Cardiac septum (tissue), 1 donor: ENCODE results near the gene TMCO5A.

DNA sequence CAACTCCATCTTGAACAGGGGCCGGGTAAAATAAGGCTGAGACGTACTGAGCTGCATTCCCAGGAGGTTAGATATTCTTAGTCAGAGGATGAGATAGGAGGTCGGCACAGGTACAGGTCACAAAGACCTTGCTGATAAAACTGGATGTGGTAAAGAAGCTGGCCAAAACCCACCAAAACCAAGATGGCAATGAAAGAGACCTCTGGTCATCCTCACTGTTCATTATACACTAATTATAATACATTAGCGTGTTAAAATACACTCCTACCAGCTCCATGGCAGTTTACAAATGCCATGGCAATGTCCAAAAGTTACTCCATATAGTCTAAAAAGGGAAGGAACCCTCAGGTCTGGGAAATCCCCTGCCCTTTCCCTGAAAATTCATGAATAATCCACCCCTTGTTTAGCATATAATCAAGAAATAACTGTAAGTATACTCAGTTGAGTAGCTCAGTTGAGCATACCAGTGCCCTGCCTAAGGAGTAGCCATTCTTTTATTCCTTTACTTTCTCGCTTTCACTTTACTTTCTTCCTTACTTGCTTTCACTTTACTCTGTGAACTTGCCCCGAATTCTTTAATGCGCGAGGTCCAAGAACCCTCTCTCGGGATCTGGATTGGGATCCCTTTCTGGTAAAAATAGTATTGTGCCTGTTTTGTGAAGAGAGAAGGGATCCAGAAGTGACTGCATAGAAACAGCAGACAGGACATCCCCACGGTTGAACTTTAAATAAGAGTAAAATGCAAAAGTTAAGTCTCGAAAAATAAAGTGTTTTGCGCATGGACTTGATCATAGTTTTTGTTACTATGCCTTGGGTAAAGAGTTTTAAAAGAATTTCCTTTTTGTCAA, 73.0 kb upstream of the GOLGA8B start:
- PRO-cap = no peak

DNA sequence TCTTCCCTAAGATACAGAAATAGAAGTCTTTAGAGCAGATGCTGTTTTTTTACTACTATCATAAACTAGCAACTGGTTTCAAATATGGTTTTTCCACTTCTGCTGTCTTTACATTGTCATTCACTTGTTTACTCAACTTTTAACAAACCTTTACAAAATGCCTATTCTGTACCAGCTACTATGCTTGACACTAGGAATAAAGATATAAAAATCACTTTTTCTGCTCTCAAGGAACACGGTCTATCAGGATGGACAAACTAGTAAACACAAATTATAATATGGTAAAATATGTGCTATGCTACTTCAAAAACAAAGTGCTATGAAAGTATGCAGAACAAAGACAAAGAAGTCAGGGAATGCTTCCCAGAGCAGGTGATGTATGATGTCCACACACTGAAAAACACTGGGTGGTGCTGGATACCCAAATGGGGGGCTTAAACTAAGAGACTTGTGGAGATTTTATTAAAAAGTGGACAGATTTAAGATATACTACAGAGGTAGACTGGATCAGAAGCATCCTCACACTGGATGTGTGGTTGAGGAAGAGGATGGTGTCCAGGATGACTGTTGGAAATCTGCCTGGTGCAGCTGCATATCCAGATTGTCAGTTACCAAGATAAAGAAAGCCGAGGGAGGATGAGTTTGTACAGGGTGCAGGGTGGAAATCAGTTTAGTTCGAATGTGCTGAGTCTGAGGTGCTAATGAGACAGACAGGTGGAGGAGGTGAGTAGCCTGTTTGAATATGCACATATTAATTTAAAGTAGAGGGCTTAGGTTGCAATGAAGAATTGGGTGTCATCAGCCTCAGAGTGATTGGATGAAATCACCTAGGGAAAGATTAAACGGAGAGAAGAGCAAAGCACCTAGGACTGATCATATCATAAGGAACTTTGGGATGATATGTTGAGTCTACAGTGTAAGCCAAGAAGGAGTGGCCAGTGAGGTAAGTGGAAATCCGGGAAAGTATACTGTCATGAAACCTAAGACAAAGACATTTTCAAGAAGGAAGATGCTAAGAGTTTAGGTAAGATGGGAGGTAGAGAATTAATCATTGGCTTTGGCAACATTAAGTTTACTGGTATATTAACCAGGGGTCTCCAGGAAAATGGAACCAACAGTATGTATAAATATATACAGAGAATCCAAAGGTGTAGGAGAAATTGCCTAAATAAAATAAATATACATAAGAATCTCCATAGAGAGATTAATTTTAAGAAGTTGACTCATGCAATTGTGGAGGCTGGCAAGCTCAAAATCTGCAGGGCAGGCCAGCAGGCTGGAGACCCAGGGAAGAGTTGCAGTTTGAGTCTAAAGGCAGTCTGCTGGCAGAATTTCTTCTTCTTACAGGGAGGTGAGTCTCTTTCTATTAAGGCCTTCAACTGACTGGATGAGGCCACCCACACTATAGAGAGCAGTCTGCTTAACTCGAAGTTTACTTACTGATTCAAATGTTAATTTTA, 74.1 kb upstream of the GOLGA8B start:
- PRO-cap = no peak

- PRO-cap = bidirectional peak, plus-strand start at chr15:34790420, minus-strand start at chr15:34790245
Measured at GRCh38 chr15:34789578-34790669, 5.4 kb downstream of the ACTC1 start.

- PRO-cap = bidirectional peak, plus-strand start at chr15:34799452, minus-strand start at chr15:34799281
Measured at GRCh38 chr15:34799175-34799806, 3.9 kb upstream of the ACTC1 start.

- PRO-cap = no peak
Measured at GRCh38 chr15:35355796-35356488, 190.0 kb downstream of the DPH6 start.

- PRO-cap = no peak
Measured at GRCh38 chr15:36575910-36576536, 3.4 kb upstream of the CDIN1 start.

DNA sequence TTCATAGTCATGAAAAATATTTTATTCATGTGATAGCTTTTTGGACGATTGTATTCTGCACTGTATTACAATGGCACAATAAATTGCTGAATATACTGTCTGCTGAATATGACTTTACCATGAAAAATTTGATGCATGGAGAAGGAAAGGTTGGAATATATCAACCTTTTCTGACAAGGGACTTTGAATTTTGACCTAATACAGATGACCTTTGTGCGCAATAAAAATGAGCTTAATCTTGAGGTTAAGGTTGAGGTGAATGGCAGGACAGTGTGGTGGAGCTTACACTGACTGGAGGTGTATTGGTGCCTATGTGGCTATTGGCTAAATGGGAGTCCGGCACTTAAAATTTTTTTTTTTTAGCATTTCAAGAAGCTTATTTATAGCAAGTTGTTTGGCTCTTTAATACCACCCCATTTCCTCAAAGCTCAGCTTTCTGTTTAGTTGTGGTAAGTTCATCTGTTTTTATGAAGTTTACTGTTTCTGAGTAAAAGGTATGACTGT, 15.1 kb downstream of the CDIN1 start:
- PRO-cap = no peak

GRCh38 chr15:36595665-36596196, 16.3 kb downstream of the CDIN1 start:
- PRO-cap = no peak

DNA sequence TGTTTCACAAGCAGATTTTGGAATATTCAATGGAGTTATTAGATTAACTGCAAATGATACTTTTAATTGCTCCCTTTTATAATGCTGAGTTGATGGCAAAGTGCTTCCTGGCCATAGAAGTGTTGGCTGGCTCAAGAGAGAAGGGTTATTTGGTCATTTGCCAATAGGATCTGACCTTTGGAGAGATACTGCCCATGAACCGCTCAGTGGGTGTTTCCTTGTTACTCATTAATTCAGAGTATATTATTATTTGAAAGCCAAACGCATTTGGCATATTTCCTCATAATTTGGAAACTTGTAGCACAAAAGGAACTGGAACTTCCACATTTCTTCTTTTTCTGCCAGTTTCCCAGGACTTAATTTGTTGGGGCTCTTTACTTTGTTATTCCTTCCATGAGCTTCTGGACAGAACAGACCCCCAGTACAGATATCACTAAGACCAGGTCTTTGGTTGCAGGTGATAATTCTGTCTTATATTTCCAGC, 234.7 kb downstream of the CDIN1 start:
- PRO-cap = no peak

GRCh38 chr15:36915242-36915417, 185.2 kb downstream of the MEIS2 start:
- PRO-cap = bidirectional peak, plus-strand start at chr15:36915350, minus-strand start at chr15:36915096

DNA sequence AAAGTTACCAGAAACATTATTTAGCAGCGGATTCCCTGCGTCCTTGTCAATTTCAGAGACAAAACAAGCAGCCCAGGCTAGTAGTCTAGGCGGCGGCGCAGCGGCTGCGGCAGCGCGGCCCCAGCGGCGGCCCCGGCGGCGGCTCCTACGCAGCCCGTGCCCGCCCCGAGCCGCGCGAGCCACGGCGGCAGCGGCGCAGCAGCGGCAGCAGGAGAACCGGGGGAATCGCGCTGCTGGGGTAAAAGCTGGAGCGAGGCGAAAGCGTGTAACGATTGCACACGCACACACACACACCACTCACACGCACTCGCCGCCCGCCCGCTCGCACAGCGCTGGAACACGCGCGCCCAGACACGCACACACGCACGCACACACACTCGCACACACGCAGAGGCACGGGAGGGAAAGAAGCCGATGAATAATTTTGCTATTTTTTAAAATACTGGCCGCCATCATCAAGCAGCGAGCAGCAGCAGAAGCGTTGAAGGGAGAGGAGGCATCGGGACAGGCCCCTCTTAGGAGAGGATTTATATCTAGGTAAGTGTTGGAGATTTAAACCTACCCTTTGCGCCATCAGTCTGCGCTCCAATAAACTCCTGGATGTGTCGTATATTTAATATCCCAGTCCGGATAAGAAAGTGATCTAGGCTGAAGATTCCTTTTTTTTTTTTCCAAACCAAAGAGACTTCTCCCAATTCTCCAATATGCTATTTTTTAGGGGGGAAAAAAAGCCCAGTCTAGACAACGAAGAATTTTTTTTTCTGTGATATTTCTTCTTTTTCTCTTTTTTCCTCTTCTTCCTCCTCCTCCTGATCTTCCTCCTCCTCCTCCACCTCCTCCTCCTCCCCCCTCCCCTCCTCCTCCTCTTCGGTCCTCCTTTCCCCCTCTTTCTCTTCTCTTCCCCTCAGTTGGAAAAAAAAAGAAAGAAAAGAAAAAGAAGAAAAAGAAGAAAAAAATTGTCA, 1.2 kb downstream of the MEIS2 start:
- PRO-cap = bidirectional peak, plus-strand start at position 80 of the sequence, minus-strand start outside the sequence; unidirectional peak, minus-strand start at position 527 of the sequence; unidirectional peak, minus-strand start at position 587 of the sequence

DNA sequence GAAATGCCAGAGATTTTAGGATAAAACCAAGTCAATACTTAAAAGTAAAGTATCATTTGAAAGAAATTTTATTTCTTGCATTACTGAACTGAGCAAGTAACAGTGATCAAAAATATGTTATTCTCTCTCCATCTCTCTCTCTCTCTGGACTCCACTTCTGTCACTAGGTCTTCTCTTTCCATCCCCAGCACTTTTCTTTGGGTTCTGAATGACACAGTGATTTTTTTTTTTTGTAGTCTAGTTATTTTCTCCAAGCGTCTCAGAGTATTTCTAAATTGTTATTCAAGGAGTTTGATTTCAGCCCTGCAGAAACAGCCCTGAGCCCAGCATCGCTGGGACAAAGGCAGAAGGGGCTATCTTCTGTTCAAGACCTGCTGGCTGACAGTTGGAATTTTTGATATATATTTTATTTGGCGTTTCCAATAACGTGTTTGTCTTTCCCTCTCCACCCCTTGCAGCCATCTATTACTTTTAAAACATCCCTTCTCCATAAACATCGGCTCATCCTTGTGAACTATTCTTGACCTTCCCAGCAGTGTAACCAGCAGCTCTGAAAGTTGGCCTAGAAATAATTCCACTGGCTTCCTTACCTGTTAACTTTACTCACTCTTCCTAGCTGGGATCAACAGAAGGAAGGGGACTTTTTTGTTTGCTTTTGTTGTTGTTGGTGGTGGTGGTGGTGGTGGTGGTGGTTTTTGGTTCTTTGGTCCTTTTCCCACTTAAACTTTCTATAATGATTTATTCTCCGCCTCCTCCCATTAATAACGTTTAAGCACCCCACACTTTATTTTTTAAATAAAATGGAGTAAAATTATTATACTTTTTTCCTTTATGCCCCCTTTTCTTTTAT, 5.5 kb upstream of the MEIS2 start:
- PRO-cap = no peak

GRCh38 chr15:37110704-37111182, 10.4 kb upstream of the MEIS2 start:
- PRO-cap = bidirectional peak, plus-strand start at chr15:37111000, minus-strand start at chr15:37110922

- PRO-cap = no peak
Measured at GRCh38 chr15:37934381-37934783, at the start of gene TMCO5A. Gene TMCO5A, plus strand, starts transcription at chr15:37934640.

GRCh38 chr15:38253402-38253973, 852 bp downstream of the SPRED1 start:
- PRO-cap = unidirectional peak, minus-strand start at chr15:38253649

GRCh38 chr15:38325811-38326276, 73.2 kb downstream of the SPRED1 start:
- PRO-cap = no peak

DNA sequence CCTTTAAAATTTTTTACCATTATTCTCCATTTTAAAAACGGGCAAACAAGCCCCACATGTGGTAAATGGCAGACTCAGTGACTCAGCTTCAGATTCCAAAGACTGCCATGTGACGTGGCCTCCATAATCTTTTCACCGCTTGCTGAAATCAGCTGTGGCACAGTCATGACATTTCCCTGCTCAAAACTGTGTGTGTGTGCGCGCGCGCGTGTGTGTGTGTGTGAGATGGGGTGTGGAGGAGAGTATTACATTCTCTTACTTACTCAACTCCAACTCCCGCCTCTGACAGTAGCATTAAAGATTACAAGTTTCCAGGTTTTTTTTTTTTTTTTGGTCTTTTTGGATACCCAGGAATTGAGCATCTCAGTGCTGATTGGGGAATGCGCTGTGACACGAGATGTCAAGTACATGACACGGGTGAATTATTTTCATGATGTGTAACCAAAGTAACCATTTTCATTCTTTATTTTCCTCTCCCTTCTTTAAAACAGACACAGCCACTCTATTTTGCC, 16.9 kb downstream of the RASGRP1 start:
- PRO-cap = no peak

DNA sequence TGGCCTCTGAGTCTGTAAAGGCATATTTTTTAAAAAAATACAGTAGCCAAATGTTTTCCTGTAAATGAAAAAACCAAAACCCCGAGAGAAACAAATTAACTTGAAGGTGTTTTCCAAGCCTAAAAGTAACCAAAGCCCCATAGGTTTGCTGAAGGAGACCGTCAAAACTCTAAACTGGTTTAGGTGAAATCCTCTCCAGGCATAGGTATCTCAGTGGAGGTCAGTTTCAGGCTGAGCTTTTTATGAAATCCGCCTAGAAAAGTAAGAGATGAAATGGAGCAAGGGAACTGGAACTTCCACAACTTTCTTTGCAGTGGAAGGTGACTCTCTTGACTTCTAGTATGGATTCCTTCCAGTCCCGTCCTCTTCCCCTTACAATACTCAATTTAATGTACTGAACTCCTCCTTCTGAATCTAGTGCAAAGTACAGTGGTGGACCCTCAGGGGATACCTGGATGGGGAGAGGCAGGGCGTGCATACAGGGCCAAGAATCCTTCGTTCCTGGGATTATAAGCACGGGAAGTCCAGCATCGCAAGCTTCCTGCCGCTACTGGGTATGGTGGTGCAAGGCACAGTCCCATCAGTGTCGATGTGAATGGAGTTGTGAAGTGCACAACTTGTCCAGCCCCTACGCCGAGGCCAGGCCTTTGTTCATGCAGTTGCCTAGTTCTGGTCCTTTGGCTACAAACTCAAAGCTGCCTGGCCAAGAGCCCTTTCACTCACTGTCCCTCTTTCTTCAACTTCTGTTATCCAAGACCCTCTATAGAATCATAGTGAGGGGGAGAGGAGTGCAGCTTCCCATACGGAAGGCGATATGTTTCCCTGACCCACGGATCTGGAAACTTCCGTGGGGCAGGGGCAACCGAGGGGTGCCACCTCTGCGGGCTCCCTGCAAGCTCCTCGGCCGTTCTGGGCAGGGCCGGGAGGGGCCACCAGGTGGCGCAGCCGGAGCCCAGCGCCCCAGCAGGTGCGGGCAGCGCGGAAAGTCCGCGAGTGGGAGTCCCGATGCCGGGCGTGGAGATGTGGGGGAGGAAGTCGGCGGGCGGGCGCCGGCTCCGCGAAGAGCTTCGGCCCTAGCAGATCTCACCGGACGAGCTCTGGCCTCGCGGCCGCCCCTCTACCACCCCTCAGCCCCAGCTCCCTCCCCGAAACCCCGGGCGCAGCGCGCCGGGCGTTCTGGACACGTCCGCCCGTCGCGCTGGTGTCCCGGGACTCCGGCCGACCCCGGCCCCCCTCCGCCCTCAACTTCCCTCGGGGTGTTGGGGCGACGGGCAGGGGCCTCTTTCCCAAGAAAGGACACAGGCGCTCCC, 900 bp downstream of the RASGRP1 start:
- PRO-cap = no peak

DNA sequence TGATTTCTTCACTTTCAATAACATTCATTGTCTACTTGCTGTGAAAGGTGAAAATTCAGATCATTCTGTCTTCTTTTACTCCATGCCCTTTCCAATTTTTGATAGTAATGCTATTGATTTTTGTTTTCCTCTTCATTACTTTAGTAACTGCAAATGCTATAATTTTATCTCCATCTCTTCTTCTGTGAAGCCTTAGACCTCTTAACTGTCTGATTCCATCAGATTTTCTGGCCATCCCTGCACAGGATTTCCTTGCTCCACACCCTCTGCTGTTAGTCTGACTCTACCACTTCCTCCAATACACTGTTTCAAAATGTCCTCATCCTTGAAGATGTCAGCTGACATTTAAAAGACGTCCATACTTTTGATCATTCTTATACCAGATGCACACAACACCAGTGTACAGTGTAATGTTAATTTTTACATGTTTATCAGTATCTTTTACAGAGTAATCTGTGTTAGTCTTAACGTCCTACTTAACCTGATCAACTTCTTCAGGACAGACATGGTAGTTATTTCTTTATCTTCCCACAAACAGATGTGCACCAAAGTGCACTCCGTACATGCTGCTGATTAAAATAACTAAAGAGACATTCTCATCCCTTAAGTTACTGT, 102.3 kb upstream of the RASGRP1 start:
- PRO-cap = no peak

GRCh38 chr15:38864565-38865003, 300.0 kb upstream of the RASGRP1 start:
- PRO-cap = no peak